Neural cell (in vitro differentiated cells): ENCODE data around the gene LCAT.

- RAMPAGE, long total RNA, result no peak
Observed at GRCh38 chr16:67894189-67894466, 1.1 kb downstream of the PSKH1 start.

DNA sequence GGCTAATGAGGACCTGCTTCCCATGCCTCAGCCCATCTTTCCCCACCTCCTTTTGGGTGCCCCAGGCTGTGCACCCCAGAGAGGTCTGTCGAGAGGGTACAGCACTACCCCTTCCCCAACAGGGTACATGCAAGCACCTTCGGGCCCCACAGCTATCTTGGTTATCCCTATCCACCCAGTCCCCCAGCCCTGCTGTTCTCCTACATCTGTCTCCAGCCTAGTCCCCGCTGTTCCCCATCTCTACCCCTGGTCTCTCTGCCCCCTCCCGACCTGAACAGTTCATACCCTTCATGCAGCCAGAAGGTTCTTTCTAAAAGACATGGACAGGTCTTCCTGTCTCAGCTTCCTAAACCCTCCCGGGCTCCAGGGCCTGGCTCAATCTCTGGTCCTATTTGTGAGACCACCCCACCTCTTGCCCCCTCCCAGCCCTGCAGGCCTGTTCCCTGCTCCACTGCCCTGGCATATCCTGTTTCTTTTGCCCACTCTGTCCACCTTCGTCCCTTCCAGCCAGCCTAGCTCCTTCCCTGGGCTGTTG, 383 bp downstream of the CTRL start:
- RAMPAGE, long total RNA, result no peak

DNA sequence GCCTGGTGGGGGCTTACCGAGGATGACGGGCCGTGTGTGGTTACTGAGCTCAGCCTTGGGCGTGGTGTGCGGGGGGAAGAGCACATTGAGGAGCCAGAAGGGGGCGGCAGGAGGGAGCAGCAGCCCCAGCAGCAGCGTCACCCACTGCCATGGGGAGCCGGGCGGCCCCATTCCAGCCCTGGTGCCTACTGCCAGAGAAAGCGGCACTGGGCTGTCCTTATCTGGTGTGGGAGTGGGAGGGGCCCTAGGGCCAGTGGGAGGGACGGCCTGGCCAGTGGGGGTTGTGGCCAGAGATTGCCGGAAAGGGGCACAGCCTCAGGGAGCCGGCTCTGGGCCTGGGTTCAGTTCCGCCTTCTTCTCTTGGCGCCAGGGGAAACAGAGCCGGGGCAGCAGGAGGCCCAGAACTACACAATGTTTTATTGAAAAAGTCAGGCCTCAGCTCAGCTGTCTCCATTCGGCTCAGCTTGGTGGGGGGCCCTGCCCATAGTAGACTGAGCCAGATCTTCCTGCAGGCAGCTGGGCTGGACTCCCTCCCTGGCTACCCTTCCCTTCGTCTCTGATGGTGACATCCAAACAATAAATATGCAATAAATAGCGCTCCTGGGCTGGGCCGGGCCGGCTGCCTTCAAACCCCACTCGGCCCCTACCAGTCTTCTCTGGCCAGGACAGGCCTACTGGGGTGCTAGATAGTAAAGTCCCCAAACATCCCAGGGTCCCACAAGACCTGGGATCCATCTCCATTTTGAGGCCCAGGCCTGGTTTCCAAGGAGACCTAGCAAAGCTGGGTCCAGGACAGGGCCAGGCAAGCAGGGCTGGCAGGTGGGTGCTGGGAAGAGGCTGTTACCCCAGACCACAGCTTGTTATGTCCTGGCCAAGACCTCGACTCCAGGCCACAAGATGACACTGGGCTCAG, at the start of gene LCAT:
TSS of gene LCAT (minus strand) at position 190 of the 913 bp plus-strand sequence.
- RAMPAGE, long total RNA, result no peak

- RAMPAGE, long total RNA, result no peak
Observed at GRCh38 chr16:68022488-68023068, 454 bp downstream of the DDX28 start.

DNA sequence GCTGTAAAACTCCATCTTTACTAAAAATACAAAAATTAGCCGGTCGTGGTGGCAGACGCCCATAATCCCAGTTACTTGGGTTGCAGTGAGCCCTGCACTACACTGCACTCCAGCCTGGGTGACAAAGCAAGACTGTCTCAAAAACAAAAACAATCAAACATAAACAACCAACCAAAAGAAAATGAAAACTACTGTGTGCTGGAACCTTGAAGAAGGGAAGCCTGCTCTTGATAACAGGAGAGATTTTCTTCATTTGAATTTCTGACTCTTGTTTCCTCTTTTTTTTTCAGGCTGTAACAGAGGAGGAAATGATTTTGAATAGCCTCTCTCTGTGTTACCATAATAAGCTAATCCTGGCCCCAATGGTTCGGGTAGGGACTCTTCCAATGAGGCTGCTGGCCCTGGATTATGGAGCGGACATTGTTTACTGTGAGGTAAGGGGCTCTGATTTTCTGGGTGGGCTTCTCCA, 14.7 kb downstream of the DUS2 start:
- RAMPAGE, long total RNA, result no peak

DNA sequence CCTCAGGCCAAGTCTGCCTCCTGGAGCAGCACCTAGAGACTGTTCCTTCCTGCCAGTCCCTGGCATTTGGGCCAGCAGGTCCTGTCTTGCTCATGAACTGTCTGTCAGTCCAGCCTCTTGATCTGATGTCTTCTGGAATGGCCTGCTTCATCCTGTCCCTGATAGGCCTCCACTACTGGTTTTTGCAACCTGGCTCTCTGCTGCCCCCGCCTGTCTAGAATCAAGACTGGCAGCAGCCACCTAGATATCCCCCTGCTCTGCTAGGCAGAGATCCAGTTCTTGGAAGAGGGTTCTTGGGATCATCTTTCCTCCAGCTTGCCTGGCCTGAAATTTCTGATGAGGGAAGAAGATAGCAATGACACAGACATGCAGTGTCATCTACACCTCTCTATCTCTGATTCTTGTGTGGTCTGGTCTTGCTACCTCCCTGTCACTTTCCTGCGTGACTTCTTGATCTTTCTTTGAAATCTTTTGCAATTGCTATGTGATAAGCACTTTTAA, 20.4 kb upstream of the NFATC3 start:
- RAMPAGE, long total RNA, result no peak

DNA sequence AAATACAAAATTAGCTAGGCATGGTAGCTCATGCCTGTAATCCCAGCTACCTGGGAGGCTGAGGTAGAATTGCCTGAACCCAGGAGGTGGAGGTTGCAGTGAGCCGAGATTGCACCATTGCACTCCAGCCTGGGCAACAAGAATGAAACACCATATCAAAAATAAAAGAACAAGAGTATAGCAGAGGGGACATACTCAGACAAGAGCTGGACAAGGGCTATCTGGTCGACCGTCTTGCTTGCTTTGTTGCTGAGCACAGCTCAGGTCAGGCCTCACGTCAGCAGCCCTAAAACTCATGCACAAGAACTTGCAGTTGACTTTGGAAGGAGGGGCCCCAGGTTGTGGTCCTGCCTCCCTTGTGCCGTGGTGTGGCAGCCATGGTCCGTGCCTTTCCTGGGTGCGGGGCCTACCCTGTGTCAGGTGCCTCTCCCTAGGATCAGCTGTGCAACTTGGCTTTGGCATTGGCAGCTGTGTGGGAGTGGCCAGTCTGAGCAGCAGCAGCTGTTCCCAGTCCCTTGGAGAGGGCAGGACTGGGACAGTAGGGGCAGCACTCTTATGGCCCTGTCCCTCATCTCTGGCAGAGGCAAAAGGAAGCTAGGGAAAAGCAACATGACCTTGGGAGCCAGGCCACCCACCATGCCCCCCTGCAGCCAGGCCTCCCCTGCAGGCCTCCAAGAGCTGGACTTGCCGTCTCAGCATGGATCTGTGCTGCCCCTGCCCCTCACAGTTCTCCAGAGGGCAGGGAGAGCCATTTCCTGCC, 15.8 kb upstream of the NFATC3 start:
- RAMPAGE, long total RNA, result no peak

GRCh38 chr16:68084113-68085091, 768 bp upstream of the NFATC3 start:
- RAMPAGE, long total RNA, result no peak

GRCh38 chr16:68227224-68228318, 8.4 kb downstream of the ESRP2 start:
- RAMPAGE, long total RNA, result no peak

- RAMPAGE, long total RNA, result no peak
Observed at GRCh38 chr16:68229284-68230112, 6.4 kb downstream of the ESRP2 start.

GRCh38 chr16:68252424-68252900, 7.3 kb downstream of the PLA2G15 start:
- RAMPAGE, long total RNA, result no peak

DNA sequence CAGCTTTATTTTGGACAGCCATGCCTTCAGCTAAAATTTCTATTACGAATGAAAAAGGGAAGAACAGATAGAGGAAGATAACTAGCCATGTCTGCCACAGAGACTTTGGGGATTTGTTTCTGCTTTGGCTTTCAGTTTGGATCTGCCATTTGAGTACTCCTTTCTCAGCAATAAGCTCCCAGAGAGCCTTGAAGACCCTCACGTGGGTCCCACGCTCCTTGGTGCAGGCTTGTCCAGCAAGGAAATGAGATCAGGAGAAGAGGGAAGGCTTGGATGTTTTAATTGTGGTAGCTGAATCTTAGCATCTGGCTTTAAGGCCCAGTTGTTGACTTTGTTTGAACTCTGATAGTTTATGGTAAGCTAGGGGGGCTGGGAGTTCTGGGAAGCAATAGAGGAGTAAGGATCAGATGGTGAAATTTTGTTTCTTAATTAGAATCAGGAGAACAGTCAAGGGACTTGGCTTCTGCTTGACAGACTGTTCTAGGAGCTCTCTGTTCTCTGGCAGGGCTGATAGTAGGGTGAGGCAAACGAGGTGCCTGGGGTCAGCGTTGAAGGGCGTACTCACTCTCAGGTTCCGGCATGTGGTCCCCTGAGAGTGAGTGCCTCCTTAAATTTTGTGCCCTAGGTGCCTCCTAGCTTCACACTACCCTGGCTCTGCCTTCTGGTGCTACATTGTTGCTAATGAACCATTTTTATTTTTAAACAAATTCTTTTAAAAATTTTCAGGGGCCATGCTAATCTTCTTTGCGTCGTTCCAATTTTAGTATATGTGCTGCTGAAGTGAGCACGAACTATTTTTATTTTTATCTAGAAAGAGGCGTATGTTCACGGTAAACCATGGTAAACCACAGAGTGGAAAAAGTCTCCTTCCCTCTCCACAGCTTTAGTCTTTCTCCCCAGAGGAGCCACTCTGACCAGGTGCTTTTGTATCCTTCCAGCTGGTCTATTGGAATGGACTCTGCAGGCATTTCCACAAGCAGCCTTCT, 19.5 kb downstream of the SLC7A6 start:
- RAMPAGE, long total RNA, result no peak

GRCh38 chr16:68296291-68297048, 14.3 kb downstream of the SLC7A6OS start:
- RAMPAGE, long total RNA, result no peak

GRCh38 chr16:68300436-68301665, 9.9 kb downstream of the SLC7A6OS start:
- RAMPAGE, long total RNA, result no peak

- RAMPAGE, long total RNA, result no peak
Observed at GRCh38 chr16:68309822-68310139, 965 bp downstream of the SLC7A6OS start.

- RAMPAGE, long total RNA, result no peak
Observed at GRCh38 chr16:68332224-68333007, 21.6 kb downstream of the PRMT7 start.

GRCh38 chr16:68335157-68335659, 24.4 kb downstream of the PRMT7 start:
- RAMPAGE, long total RNA, result no peak

DNA sequence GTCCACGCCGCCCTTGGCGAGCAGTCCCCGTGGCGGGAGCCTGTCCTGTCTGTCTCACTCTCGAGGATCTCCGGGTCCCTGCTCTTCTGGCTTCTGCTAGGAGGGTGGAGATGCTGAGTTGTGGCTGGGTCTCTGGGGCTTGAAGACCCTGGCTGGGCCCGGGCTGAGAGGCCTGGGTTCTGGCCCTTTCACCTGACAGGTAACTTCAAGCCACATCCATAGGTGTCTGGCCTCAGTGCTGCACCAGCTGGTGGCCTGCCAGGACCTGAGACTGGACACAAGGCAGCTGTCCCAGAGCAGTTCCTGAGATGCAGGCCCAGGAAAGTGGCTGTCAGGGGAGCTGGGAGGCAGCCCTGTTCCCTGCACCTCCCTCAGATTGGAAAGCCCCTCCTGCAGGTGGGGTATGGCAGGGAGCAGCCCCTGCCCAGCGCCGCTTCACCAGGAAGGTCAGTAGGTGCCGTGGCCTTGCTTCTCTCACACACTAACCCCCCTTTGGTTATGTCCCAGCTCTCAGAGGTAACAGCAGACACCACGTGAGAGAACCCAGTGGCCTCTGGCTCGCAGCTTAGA, 46.8 kb downstream of the PRMT7 start:
- RAMPAGE, long total RNA, result no peak

DNA sequence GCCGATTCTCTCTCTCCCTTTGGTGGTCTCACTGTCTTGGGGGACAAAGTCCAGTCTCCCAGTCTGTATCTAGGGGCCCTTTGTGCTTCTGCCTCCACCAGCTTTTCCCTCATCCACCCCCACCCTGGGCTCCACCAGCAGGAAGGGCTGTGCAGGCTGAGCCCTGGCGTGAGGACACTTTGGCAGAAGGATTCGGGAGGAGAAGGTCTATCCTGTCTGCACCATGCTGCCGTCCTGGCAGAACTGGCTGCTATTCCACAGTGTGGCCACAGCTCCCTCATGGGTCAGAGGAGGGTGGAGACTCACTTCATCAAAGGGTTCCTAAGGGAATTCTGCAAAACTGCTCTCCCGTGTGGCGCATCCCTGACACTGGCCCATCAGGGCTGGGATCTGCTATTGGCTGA, 64.4 kb downstream of the PRMT7 start:
- RAMPAGE, long total RNA, result no peak

GRCh38 chr16:68492253-68493170, 44.2 kb upstream of the SMPD3 start:
- RAMPAGE, long total RNA, result no peak